H1 (cell line): ENCODE measurements around a stretch of chr18.

DNA sequence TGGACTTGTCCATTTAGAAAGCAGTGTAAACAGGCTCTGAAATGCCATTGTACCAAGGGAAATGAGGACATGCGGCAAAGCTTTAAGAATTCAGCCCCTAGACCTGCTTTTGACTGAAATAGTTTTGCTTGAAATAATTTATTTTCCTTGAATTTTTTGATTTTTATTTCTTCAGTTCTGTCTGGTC, 34.8 kb downstream of the RAB31 start:
- RRBS: no CpG with 5 or more reads among the region's 1 CpG
CAGE:
- cytosol, long polyA plus RNA: no peak
- long polyA plus RNA: no peak
- nucleus, long polyA plus RNA: no peak

GRCh38 chr18:9771941-9772266, 63.8 kb downstream of the RAB31 start:
- RRBS: no CpG with 5 or more reads among the region's 7 CpGs
CAGE:
- cytosol, long polyA plus RNA: no peak
- long polyA plus RNA: no peak
- nucleus, long polyA plus RNA: no peak

DNA sequence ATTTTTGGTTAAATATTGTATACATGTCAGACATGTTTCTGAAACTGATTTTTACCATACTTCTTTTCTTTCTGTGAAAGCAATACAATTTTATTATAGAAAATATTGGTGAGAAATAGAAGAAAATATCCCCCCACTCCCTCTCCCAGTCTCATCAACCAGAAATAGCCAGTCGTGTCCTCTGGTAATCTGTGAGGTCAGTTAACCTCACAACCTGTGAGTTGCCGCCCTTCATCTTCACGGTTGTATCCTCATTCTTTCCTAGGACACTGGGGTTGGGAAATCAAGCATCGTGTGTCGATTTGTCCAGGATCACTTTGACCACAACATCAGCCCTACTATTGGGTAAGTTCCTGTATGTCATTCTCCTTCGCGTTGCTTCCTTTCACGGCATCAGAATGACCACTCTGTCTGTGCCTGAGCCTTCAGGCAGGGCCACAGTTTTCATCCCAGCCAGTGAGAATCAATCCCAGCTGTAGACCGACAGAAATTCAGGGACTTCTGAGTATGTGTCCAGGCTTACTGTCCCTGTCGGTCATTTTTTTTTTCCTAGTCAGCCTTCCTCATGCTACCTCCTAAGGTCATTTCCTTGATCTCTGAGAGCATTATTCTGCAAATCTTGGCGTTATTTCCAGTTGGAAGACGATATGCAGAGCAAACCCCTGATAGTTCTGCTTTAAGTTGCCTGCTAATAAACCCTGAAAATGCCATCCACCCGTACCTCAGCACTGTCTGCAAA, 67.1 kb downstream of the RAB31 start:
- RRBS: no CpG with 5 or more reads among the region's 13 CpGs
CAGE:
- cytosol, long polyA plus RNA: no peak
- long polyA plus RNA: no peak
- nucleus, long polyA plus RNA: no peak

- RRBS: no CpG with 5 or more reads among the region's 23 CpGs
CAGE:
- cytosol, long polyA plus RNA: no peak
- long polyA plus RNA: no peak
- nucleus, long polyA plus RNA: no peak
Measured at GRCh38 chr18:9808154-9809360, 77.2 kb upstream of the TXNDC2 start.

- RRBS: no CpG with 5 or more reads among the region's 3 CpGs
CAGE:
- cytosol, long polyA plus RNA: no peak
- long polyA plus RNA: no peak
- nucleus, long polyA plus RNA: no peak
Measured at GRCh38 chr18:9824292-9824771, 61.4 kb upstream of the TXNDC2 start.

DNA sequence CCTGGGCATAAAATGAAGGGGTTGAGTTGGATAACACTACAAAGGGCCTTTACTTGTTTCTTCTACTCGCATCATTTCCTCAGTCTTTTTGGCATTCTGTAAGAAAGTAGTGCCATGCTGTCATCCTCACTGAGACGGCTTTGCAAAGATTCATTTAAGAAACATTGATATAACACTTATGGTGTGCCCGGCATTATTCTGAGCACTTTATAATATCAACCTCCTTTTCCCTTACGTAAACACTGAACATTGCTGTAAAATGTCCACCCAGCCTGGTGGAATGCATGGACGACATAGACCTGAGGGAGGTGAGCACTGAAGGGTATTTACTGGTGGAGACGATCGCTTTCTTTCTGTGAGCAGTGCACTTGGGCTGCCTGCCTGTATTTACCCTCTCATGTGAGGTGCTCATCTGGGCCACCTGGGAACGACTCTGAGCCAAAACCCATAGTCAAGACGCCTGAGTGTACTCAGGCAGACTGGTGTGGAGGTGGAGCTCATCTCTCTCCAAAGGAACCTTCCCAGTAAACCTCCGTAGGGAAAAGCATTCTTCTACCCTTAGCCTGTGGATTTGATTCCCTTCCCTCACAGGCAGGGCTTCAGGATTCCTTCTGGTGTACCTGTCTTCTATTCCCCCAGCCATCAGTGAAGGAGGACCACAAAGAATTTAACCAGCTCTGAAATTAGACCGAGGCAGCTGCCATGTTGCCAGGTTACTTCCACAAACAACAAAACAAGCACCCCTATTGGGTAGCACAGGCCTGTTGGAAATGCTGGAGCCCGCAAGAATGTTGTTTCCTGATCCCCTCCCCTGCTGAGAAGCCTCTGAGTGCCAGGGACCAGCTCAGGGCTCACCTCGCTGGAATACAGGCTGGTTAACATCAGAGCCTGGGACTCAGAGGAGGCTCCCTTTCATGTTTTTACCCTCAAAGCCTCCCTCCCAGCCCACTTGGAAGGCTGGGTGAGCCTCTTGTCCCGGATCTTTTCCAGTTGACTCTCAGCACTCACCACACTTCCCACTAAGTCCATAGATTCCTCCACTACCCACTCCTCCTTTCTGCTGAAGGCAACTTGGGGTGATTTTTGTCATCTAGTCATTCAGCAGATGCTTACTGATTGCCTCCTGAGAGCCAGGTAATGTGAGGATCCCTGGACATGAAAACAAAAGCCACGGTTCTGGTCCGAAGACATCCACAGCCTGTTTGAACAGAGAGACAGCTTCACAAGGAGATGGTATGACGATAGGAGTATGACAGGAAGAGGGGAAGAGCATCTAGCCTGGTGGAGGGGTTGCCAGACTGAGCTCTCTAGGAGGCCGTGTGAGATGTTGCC, 47.4 kb upstream of the TXNDC2 start:
- RRBS: no CpG with 5 or more reads among the region's 18 CpGs
CAGE:
- cytosol, long polyA plus RNA: no peak
- long polyA plus RNA: no peak
- nucleus, long polyA plus RNA: no peak

DNA sequence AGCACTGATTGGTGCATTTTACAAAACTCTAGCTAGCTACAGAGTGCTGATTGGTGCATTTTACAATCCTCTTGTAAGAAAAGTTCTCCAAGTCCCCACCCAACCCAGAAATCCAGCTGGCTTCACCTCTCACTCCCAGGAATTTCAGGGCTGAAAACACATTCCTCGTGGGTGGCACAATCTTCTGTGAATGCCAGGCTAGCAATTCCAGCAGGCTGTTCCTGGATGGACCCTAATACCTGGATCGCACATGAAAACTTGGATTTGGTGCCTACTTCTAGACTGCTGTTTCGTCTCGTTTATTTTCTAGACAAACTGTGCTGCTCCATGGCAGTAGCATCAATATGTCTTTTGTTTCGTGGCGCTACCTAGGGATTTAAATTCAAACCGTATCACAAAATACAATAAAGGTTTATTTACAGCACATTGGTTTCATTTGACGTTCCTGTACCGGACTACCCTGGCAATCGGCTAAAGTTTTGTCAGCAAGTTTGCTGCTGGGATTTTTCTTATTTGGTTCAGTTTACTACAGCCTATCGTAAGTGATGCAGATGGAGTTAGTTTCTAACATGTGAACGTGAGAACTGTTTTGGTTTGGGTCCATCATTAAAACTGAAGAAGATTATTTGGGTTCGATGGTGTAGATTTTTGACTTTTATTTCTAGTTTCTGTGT, 1.1 kb upstream of the VAPA start:
- RRBS: no CpG with 5 or more reads among the region's 13 CpGs
CAGE:
- cytosol, long polyA plus RNA: no peak
- long polyA plus RNA: no peak
- nucleus, long polyA plus RNA: no peak

GRCh38 chr18:9915469-9915675, 1.6 kb downstream of the VAPA start:
- RRBS: no CpG with 5 or more reads among the region's 1 CpG
CAGE:
- cytosol, long polyA plus RNA: no peak
- long polyA plus RNA: no peak
- nucleus, long polyA plus RNA: no peak

DNA sequence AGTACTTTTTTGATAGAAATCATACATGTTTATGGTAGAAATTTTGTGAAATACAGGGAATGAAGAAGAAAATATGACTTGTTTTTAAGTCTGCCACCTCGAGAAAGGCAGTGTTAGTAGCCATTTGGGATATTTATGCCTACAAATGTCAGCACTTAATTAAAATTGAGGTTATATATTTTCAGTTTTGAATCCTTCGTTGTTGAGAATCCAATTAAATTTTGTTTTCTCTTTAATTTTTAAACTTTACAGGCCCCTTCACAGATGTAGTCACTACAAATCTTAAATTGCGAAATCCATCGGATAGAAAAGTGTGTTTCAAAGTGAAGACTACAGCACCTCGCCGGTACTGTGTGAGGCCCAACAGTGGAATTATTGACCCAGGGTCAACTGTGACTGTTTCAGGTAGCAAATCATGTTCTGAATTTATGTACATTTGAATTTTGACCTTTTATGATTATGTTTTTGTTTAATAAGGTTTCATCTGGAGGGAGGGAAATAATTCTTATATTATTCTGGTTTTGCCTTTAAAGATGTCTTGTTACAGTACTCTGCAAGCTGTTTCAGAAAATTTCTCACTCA, 17.8 kb downstream of the VAPA start:
- RRBS: no CpG with 5 or more reads among the region's 6 CpGs
CAGE:
- cytosol, long polyA plus RNA: no peak
- long polyA plus RNA: no peak
- nucleus, long polyA plus RNA: no peak

- RRBS: no CpG with 5 or more reads among the region's 5 CpGs
CAGE:
- cytosol, long polyA plus RNA: no peak
- long polyA plus RNA: no peak
- nucleus, long polyA plus RNA: no peak
Measured at GRCh38 chr18:9946649-9947738, 33.2 kb downstream of the VAPA start.

DNA sequence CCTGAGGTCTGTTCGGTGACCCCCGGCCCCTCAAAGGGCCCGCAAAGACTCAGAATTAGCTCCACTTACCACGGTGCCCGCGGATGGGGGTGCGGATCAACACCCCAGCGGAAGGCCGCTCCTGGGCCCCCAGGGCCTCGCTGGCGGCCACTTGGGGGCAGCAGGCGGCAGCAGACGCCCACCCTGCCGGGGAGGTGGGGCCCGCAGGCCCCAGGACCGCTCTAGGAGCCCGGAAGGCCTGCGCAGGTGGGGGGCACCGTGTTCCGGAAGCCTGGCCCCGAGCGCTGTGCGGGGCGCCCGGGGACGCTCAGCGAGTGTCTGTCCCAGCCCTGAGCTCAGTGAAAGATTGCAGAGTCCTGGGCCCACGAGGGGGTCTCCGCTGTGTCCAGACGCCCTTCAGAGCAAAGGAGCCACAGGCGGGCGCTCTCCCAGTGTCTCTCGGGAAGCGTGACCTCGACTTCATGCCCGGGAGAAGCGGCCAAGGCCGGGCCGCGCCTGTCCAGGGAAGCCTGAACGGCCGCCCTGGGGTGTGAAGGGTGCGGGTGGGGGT, 118.7 kb downstream of the VAPA start:
- RRBS: 5% methylated on average over 4 of the region's 43 CpGs
CAGE:
- cytosol, long polyA plus RNA: no peak
- long polyA plus RNA: no peak
- nucleus, long polyA plus RNA: no peak

GRCh38 chr18:10225806-10226236, 228.6 kb upstream of the APCDD1 start:
- RRBS: no CpG with 5 or more reads among the region's 7 CpGs
CAGE:
- cytosol, long polyA plus RNA: no peak
- long polyA plus RNA: no peak
- nucleus, long polyA plus RNA: no peak

- RRBS: no CpG with 5 or more reads among the region's 4 CpGs
CAGE:
- cytosol, long polyA plus RNA: no peak
- long polyA plus RNA: no peak
- nucleus, long polyA plus RNA: no peak
Measured at GRCh38 chr18:10449935-10450423, 4.5 kb upstream of the APCDD1 start.

DNA sequence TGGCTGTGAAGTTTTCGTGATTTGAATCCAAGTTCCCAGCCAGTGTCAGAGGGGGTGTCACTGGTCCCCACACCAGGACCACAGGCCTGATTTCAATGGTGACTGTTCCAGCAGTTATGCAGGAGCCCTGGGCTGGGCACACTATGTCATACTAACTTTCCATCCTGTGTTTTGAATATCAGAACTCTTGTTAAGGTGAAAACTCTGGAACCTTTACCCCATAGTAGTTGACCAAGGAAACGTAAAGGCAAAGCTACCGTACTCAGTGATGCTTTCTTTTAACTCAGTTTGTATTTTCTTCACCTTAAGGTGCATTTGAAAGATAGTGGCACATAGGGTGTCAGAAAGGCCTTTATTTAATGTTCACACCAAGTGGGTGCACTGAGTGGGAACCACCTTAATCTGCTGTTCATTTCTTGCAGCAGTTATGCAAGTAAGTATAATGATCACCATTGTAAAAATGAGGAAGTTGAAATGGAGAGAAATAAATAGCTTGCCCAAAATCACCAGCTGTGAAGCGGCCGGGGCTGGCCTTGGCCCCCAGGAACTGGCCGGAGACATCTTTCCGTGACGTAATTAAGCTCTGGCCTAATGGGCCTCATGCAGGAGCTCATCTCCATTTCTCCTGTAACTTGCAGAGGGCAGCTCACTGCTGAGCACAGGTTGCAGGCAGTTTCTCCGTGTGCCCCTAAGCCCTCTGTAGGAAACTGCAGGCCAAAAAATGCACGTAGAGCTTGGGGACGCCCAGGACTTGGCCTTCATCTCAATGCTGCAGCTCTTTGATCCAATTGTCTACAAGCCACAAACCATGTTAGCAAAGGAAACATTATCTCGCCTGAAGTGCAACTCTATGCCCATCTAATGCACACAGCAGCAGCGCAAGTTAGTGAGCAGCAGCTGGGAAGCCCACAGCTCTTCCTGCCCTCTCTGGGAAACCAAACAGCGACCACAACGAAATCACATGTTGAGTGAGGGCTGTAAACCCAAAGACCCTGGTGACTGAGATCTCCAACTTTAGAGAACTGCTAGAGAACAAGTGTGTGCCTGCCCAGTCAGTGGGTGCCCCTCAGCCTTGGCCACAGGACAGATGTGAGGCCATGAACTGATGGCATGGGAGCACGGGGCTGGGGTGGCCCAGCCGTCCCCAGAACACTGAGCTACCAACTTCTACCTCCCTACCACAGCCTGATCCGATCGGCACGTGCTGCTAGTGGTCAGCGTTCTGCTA, 28.6 kb downstream of the APCDD1 start:
- RRBS: no CpG with 5 or more reads among the region's 21 CpGs
CAGE:
- cytosol, long polyA plus RNA: no peak
- long polyA plus RNA: no peak
- nucleus, long polyA plus RNA: no peak

DNA sequence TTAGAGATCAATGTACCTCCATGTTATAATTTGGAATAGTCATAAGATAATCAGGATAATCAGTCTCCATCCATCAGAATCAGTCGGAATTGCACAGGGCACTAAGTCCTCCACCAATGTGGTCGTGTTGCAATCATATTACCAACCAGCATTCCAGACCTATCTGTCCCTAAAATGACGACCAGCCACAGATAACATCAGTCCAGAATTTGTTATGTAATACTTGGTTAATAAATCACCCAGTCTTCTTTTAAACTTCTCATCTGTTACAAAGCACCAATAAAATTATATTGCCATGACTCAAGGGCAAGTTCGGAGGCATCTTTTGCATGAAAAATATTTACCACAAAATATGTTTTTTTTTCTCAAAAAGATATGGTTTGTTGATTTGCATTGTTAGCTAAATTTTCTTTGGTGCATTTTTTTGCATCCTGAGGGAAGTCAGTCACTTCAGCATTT, 29.4 kb downstream of the PIEZO2 start:
- RRBS: no CpG with 5 or more reads among the region's 4 CpGs
CAGE:
- cytosol, long polyA plus RNA: no peak
- long polyA plus RNA: no peak
- nucleus, long polyA plus RNA: no peak

GRCh38 chr18:11175316-11175573, 25.9 kb upstream of the PIEZO2 start:
- RRBS: no CpG with 5 or more reads among the region's 1 CpG
CAGE:
- cytosol, long polyA plus RNA: no peak
- long polyA plus RNA: no peak
- nucleus, long polyA plus RNA: no peak

GRCh38 chr18:11260809-11261269, 111.5 kb upstream of the PIEZO2 start:
- RRBS: no CpG with 5 or more reads among the region's 5 CpGs
CAGE:
- cytosol, long polyA plus RNA: no peak
- long polyA plus RNA: no peak
- nucleus, long polyA plus RNA: no peak

DNA sequence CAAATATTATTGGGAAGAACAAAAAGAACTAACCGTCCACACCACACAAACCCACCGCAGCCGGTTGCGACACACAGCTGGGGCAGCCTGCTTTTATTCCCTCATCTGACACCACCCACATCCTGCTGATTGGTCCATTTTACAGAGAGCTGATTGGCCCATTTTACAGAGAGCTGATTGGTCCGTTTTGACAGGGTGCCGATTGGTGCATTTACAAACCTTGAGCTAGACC, 177.6 kb upstream of the SLC35G4 start:
- RRBS: no CpG with 5 or more reads among the region's 6 CpGs
CAGE:
- cytosol, long polyA plus RNA: no peak
- long polyA plus RNA: no peak
- nucleus, long polyA plus RNA: no peak

DNA sequence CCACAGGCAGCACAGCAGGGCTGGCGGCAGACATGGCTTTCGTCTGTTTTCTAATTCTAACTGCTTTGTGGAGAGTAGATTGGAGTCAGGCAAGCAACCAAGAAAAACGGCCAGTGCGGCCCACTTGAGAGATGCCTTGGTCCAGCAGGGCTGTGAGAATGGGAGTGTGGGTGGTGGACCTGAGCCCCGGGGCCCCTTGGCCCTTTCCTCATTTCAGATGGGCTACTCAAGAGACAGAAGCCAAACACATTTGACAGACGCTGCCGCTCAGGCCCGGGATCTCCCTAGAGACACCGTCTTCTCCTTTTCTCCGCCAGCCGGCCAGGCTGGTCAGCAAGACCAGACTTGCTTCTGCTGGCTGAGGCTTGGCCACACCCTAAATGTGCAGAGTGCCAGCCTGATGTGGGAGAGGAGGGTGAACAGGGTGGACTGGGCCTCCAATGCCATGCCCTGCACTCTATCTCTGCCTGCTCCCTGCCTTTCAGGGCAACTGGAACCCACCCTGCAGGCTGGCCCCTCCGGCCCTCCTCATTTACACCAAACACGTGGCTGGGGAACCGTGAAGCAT, 19.5 kb upstream of the GNAL start:
- RRBS: 95% methylated on average over 4 of the region's 14 CpGs
CAGE:
- cytosol, long polyA plus RNA: no peak
- long polyA plus RNA: no peak
- nucleus, long polyA plus RNA: no peak

DNA sequence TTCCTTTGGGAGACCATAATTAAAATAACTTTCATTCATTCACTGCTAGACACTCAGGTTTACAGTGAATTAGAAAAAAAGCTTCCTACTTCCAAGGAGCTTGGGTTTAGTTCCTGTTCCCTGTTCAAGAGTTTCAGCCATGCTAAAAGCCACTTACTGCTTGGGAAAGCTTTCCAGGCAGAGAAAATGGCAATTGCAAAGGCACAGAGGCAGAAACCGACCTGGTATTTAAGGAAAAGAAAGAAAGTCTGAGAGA, 15.1 kb upstream of the GNAL start:
- RRBS: no CpG with 5 or more reads among the region's 1 CpG
CAGE:
- cytosol, long polyA plus RNA: no peak
- long polyA plus RNA: no peak
- nucleus, long polyA plus RNA: no peak